Parietal lobe (tissue), 2 donors: ENCODE measurements around a stretch of chr7.

GRCh38 chr7:1171746-1171945 is 11.7 kb upstream of the ZFAND2A start:
- RAMPAGE, long total RNA = no peak

DNA sequence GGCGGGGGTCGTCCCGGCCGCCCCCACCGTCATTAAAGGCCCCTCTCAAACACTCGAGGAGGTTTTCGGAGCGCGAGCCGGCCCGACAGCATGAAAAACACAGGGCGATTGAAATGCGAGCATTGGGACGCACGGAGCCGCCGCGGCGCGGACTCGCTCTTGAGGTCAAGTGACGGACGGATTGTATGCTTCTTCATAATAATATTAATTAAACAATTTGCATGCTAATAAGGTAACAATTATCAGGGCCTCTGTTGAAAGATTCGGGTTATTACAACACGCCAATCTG is 2.3 kb upstream of the UNCX start:
- RAMPAGE, long total RNA = no peak

GRCh38 chr7:1298913-1299182 is 66.2 kb downstream of the UNCX start:
- RAMPAGE, long total RNA = no peak

DNA sequence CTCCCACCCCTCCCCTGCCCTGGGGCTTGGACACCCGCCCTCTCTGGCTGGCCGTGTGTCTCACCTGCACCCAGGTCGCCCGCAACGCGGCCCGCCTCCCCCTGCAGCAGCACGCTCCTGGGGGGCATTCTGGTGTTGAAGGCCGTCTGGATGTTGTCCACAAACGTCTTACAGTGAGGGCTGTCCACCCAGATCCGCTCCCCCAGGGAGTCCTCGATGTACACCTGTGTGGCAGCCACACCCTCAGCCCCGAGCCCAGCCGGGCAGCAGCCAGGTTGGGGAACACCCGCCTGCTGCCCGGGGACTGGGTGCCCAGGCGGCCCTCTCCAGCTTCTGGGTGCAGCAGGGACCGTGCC is 4.8 kb downstream of the INTS1 start:
- RAMPAGE, long total RNA = no peak

DNA sequence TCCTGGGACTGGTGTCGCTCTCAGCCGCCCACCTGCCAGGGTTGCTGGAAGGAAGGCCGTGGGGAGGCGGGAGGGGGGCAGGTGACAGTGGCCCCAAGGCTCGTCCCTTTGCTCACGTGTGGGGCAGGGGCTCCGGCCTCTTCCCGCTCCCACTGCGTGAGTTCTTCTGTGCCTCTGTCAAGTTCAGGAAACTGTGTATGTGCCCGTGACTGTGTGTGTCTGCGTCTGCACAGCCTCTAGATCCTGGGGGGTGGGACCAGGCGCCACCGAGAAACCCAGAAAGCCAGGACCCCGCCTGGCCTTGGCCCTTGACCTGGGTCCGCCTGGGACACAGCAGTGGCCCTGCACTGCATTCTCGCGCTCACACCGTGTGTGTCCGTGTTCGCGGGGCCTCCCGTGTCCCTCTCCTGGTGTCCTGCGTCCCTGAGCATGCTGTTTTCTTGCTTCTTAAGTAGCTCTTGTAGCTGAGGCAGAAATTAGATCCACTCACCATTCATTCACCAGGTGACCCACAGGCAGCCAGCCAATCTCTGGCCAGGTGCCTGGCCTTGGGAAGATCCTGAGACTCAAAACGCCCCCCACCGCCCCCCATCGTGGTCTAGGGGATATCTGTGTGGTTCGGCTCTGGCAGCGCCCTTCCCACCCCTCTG is 1.1 kb downstream of the MAFK start:
- RAMPAGE, long total RNA = no peak

DNA sequence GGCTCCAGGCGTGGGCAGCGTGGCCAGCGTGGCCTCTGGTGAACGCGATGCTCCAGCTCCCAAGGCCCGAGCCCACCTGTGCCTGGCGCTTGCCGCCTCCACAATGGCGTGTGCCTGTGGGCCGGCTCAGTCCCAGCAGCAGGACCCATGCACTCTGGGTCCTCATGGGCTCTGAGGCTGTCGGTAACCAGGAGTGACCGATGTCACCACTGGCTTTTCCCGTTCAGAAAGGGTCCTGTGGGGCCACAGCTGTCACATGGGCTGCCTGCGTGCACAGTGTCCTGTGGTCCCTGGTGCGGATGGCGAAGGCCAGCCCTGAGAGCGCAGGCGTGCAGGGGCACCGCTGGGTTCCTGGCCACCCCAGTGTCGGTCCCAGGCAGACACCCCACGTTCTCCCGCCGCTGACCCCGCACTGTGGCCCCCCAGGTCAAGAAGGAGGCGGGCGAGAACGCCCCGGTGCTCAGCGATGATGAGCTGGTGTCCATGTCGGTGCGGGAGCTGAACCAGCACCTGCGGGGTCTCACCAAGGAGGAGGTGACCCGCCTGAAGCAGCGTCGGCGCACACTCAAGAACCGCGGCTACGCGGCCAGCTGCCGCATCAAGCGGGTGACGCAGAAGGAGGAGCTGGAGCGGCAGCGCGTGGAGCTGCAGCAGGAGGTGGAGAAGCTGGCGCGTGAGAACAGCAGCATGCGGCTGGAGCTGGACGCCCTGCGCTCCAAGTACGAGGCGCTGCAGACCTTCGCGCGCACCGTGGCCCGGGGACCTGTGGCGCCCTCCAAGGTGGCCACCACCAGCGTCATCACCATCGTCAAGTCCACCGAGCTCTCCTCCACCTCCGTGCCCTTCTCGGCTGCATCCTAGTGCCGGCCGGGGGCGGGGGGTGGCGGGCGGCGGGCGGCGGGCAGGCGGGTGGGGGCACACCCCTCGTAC is 9.3 kb downstream of the MAFK start:
- RAMPAGE, long total RNA = no peak

GRCh38 chr7:1541911-1542190 is 11.3 kb downstream of the MAFK start:
- RAMPAGE, long total RNA = no peak

GRCh38 chr7:1665112-1665561 is 4.9 kb upstream of the ELFN1 start:
- RAMPAGE, long total RNA = no peak

DNA sequence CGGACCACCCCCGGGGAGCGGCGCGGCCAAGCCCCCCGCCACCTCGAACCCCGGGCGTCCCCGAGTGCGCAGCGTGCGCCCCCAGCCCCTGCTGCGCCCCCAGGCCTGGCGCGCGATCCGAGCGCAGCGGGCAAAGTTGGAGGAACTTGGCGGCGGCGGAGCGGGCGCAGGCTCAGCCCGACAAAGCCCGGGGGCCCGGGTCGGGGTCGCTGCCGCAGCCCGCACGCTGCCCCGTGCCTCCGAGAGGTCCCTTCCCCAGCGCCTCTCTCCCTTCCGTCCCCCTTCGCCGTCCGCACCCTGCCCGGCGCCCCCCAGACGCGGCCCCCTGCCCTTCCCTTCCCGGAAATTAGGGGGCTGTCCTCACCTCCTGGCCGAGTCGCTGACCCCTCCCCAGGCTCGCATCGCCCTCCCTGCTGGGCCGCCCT is 337 bp downstream of the ELFN1 start:
- RAMPAGE, long total RNA = no peak

DNA sequence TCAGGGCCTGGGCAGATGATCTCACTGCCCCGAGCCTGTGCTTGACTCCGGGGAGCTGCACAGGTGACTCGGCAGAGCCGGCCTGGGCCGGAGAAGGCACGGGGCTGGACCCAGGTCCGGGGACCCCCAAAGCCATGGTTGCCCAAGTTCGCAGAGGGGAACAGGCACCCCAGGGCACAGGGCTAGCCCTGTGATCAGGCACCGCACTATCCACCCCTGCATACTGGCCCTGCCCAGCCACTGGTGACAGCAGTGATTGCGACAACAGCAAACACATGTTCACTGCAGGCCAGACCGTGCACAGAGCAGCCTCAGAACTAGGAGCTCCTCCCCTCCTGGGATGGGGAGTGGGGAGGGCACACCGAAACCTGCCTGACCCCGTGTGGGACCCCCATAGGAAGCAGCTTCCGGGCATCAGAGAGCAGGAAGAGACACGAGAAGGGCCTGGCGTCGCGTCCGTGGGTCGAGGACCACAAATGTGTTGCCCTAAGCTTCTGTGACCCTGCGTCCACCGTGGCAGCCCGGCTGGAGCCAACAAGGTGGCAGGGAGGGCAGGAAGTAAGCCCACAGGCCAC is 180.5 kb downstream of the ELFN1 start:
- RAMPAGE, long total RNA = no peak

DNA sequence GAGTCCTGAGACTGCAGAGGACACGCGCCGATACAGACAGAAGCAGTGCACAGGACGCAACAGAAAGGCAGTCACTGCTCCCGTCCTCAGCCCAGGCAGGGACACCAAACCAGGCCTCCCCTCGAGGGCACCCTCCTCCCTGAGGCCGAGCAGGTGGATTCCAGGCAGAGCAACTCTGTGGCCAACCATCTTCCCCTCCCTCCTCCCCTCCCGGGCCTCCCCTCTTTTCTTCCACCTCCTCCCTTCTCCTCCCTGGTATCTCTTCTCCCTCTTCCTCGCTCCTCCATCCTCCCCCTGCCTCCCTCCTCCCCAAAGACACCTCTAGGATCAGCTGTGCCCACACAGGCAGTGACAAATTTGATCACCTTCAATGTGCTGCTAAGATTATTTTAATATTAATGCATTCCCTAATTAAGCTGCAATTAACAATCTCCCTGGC is 258.9 kb downstream of the ELFN1 start:
- RAMPAGE, long total RNA = no peak

- RAMPAGE, long total RNA = no peak
Observed at GRCh38 chr7:1936274-1936962, 266.3 kb downstream of the ELFN1 start.

- RAMPAGE, long total RNA = no peak
Observed at GRCh38 chr7:1938317-1938920, 268.3 kb downstream of the ELFN1 start.

DNA sequence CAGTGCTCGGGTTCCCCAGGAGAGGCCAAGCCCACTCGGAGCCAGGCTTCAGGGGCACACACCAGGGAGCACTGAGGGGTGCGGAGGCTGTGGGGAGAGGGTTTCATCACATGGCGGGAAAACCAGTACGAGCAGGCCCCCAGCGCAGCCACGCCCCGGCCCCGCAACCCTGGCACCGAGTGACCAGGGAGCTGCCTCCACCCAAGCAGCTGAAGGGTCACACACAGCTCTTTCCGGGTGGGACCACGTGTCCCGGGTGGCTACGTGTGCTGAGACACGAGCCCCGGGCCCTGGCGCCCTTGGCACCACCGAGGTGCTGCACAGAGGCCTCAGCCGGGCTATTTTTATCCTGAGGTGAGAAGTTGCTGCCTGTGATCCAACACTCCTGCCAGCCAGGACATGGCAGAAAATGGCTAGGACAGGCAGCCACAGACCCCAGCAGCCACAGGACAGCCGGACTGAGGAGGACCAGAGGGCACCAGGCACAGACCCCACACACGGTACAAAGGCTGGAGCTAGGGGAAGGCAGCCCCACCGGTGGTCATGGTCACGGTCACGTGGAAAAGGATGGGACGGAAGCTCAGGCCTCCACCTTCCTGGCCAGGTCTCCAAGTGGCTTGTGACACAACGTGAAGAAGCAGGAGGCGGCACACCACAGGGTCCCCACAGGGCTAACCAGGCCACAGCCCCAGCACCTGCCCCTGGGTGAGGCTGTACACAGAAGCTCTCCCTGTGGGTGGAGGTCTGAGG is 223.7 kb downstream of the MAD1L1 start:
- RAMPAGE, long total RNA = no peak

DNA sequence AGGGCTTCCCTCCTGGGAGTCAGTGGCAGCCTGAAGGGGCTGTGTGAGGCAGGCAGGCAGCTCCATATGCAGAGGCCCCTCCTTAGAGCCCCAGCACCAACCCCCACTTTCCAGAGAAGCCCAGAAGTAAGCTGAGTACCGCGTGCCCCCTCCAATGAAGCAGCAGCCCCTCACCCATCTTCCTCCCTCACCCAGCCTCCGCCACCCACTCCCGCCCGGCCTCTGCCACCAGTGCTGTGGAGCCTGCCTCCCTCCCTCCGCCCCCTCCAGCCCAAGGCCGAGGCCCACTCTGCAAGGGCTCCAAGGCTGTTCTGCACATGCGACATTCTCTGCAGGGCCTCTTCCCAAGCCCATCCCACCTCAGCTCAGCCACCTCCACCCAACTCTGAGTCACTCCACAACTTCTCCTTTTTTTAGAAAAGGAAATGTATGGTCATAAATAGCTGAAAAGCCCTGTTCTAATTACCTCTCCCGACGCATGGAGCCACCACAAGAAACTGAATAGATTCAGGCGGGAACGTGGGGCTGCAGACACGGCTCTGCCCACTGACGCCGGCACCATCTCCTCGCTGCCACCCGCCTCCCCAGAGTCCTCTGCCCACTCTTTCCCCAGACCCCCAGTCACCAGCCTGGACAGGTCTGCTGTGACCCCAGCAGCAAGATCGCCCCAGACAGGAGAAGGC is 214.0 kb downstream of the MAD1L1 start:
- RAMPAGE, long total RNA = no peak

DNA sequence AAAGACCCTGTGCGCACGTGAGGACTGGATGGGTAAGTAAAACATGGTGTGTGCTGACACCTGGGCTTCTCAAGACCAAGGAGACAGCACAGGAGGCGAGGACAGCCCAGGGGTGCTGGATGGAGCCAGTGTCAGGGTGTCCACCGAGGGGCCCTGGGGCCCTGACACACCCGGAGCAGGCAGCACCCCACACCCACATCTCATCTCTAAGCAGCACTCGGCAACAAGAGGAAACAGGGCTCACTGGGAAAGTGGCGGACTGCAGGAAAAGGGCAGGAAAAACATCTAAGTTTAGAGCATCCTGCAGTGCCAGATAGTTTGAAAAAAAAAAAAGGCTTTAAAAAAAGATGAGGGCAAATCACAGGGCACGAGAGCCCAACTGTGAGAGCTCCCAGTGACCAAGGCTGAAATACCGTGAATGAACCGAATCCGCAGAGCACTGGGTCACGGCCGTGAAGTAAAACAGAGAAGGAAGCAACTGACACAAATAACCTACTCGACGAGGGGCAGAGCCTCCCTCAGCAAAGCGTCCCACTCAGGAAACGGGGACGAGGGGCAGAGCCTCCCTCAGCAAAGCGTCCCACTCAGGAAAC is 120.1 kb downstream of the MAD1L1 start:
- RAMPAGE, long total RNA = no peak

DNA sequence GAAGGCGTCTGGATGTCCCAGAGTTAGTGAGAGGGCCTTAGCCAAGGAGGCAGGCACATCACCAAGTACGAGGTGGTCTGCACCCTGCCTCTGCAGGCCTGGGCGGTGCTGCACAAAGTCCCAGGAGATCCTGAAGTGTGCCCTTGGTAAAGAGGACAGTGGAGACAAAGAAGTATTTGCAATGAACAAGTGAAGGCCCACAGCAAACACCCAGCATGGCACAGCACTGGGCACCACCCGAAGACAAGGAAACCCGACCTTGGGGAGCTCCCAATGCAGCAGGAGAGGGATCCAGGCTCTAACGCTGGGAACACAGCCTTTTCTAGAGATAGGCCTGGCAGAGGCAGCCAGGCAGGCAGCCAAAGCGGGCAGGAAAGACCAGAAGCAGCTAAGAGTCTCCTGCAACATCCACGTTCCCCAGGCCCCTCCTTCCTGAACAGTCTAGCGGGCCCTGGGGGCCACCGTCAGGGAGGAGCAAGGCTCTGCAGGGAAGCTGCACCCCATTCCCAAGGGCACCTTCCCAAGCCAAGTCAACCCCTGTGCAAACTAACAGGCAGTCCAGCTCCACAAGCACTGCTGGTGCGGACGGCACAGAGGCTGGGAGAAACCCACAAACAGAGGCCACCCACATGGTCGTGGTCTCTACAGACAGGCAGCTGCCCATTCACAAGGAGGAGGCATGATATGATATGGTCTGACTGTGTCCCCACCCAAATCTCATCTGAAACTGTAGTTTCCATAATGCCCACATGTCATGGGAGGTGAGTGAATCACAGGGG is 115.8 kb downstream of the MAD1L1 start:
- RAMPAGE, long total RNA = no peak

DNA sequence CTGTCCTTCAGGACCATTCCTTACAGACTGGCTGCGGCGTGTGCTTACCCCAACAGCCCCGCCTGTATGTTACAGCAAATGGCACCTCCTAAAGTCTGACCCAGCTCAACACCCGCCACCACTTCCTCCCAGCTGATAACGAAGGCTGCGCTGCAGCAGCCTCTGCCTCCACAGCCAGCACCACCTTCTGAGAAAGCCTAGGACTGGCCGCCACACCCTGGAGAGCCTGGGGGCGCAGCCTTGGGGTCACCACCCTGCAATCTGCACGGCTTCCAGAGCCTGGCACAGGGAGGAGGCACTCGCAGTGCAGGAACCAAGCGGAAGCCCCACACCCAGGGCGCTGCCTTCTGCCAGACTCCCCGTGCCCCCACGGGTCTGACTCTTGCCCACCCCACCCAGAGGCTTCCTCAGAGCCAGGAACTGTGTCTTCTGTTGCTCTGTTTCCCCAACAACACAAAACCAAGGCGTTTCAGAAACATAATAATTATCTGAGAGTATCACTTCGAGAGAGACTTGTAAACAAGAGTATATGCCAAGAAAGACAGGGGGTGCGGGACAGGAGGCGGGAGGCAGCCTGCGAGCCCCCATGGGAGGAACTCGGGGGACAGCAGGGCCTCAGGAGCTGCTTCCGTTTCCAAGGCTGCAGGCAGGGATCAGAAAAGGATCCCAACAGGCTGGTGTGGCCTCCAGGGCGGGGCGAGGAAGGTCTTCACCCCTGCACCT is 112.4 kb downstream of the MAD1L1 start:
- RAMPAGE, long total RNA = no peak

DNA sequence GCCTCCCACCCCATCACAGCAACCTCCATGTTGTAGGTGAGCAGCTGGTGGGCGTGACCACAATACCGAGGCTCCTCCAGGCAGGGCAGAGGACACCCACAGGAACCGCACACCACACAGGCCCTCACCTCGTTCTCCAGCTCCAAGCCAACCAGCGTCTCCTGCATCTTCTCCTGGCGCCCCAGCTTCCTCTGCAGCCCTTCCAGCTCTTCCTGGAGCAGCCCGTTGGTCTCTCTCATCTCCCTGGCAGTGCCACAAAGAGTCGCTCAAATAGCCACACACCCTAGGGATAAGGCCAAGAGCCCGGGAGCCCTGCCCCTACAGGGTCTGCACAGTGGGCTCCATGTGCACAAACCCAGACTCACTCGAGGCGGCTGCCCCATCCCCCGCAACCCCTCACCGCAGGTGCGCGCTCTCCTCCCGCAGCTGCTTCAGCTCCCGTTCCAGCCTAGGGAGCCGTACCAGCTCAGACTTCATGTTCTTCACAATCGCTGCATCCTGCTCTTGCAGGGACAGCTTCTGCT is 16.9 kb downstream of the MAD1L1 start:
- RAMPAGE, long total RNA = no peak

DNA sequence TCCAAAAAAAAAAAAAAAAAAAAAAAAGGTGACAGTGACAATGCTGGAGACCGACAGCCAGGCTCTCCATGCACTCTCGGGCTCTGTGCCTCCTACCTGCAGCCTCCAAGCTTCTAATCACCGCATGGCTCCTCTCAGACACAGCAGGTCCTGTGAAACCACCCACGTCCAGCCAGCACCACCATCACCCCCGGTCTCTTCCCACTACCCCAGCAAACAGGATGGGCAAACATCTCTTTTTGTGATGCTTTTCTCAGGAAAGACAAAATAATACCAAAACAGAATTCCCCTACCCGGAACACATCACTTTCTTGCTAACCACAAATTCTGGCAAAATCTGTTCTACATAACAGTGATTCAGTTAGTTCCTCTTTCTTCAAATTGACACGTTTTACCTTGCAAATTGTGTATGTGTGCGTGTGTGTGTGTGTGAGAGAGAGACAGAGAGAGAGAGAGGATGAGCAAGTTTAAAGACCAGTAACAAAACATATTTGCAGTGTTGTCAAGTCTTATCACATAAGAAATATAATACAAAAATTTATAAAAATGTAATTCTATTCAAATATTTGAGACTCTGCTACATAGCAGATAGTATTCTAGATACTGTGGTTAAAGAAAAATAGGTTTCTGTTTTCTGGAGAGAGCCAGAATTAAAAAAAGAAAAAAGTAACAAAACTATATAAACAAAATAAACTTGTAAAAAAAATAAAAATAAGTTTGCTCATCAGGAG is 6.4 kb downstream of the SNX8 start:
- RAMPAGE, long total RNA = no peak